Osteocyte (in vitro differentiated cells): Measurements from ENCODE around the genes KANSL1, NSF and NPEPPS.

DNA sequence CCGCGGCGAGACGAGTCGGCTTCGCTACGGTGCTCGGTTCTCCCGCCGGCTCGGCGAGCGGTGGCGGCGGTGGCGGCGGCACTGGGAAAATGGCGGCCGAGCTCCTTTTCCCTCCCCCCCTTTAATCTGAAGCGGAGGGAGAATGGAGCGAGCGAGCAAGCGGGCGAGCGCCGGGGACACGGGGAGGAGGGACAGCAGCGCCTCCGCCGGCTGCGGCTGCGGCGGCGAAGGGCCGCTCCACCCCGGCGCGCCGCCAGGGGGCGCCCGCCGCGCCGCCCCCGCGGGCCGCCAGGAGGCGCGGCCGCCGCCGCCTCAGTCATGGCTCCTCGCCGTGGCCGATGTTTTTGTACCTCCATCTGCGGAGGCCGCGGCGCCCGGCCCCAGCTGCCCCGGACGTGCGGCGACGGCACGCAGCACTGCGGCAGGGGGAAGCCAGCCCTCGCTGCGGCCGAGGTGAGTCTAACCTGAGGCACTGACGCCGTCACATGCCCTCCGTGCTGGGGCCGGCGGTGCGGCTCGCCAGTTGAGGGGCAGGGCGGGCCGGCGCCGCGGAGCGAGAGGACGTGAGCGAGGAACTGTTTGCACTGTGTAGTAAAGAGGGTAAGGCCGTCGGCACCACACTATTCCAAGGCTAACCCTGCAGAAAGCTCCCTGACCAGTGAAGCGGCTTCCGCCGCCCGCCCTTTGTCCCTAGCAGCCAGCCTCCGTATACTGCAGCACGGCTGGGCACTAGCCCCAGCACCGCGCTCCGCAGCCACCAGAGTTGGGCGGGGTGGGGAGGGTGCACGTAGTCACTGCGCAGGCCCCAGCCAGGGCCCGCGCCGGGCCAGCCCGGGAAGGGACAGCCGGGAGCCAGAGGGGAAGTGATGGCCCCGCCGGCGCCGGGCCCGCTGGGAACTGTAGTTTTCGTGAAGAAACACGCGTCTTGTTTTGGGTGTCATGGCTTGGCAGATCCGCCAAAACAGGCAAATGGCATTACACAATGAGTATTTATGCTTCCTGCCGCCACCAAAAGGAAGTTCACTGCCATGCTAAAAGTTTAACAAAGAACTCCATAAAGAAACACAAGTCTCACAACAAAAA is at the start of gene KANSL1:
Gene KANSL1, minus strand, starts transcription at position 144 of the 1,083 bp plus-strand sequence.
- PRO-cap, result bidirectional peak, plus-strand start at position 304 of the sequence, minus-strand start at position 144 of the sequence; bidirectional peak, plus-strand start at position 812 of the sequence, minus-strand start at position 710 of the sequence

- PRO-cap, result no peak
Measured at GRCh38 chr17:46194457-46194906, 1.3 kb upstream of the KANSL1 start.

GRCh38 chr17:46590391-46590732 is at the start of gene NSF:
Gene NSF (plus strand): TSS chr17:46590669.
- PRO-cap, result no peak

DNA sequence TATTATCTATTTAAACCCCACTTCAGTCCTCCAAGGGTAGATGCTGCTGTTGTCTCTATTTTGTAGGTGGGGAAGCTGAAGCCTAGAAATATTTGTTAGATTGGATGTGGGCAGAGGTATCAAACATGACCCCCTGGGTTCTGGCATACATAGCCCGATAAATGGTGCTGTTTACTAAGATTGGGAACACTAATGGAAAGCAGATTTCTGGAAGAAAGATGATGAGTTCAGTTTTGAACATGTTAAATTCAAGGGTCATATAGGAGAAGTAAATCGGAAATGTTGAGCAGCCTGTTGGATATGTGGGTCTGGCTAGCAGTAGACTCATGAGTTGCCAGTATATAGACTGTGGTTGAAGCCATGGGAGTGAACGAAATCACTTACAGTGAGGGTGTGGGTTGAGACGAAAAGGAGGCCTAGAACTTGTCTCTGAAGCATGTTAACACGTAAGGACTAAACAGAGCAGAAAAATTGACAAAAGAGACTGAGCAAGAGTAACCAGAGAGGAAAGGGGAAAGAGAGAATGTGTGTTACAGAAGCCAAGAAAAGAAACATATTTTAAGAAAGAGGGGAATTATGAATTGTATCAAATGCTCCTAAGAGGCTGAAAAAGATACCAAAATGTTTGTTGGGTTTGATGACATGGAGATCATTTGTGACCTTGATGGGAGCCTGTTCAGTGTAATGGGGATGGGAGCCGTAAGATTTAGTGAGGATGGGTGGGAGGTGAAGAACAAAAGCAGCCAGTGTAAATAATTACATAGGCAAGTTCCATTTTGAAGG is 106.0 kb downstream of the WNT3 start:
- PRO-cap, result no peak

GRCh38 chr17:46771688-46772641 is 46.5 kb downstream of the WNT3 start:
- PRO-cap, result bidirectional peak, plus-strand start at chr17:46771796, minus-strand start at chr17:46771783; bidirectional peak, plus-strand start at chr17:46771981, minus-strand start at chr17:46771893; unidirectional peak, minus-strand start at chr17:46772203

DNA sequence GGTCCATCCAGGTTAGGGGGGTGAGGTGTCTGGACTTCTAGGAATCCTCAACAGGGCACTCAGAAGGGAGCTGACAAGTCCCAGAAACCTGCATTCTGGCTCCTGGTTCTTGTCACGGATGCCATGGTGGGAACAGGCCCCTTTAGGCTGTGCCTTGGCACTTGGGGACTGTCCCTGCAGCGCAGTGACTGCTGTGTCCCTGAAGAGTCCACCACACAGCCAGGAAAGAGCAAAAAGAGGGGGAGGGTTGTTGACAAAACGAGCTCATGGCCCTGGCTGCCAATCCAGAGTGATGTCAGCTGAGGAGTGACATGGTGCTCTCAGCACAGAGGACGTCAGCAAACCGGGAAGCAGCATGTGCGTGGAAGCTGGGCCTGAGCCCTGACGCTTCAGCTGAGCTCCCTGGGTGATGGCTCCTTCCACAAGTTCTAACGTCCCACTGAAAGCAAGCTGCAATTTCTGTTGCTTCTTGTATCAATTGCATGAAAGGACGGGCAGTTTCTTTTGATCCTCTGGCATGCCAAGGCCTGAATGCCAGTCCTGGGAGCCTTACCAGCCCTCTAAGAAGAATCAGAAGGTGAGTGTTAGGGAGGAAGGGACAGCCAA is 14.5 kb upstream of the WNT3 start:
- PRO-cap, result no peak

DNA sequence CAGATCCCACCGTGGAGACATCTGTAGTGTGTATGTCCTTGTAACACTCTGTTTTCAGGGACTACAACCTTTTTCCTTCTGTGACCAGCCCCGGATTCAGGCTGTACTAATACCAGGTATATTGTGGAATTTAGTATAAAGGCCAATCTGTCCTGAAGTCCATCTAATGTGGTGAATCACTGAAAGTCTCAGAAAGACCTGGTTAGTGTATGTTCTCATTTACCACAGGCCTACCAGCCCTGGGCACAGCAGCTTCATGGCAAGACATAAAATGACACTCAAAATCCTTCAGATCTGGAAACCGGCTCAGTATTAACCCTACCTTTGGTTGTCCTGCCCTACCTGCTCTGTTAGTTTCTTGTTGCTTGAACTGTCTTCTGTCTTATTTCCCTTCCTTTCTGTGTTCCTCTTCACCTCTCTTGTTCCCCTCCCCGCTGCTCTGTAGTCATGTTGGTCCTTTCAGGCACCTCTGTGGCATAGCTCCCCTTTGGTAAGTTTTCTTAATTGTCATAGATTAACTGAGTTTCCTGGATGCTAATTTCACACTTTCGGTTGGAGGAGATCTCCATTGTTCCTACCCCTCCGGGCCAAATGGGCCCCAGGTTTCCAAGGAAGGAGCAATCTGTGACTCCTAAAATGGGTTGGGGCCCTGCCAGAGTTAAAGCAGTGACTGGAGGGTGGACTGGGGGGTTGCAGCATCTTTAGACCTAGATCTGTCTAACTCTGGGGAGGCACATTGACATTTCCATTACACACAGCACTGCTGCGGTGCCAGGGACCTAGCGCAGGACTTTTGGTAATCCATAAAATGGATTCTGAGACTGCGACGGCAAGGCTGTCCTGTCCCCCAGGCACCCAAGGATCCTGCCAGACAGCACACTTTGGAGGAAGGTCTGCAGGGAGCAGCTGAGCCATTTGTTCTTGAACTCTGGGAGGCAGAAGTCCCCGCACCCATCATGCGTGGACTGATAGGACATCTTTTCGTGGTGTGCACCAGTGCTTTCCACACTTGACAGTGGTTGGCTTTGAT is 17.1 kb downstream of the GOSR2 start:
- PRO-cap, result no peak

GRCh38 chr17:46984926-46985456 is 5.9 kb upstream of the RPRML start:
- PRO-cap, result no peak

DNA sequence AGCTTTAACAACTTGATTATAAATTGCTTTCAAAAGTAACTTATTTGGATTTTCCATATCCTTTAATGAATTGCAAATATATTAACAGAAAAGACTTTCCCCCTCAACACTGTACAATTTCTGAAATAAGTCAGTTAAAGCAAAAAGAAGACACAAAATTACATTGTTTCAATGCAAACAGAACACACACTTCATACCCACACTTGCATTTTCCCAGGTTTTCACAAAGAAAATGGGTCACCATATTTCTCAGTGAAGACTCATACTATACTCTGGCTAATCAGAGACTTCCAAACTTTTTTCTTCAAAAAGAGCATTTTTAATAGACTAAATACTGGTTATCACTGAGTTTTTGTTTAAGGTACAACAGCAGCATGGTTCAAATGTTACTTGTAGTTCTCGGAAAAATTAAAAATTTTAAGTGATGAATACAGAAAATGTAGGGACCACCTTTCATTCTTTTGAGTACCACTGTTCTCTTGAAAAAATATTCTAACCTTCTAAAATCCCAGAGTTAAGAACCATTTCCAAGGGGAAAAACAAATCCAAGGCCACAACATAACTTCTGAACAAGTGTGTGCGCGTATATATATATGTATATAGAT is 71.1 kb downstream of the CDC27 start:
- PRO-cap, result no peak

- PRO-cap, result no peak
Measured at GRCh38 chr17:47170136-47170740, 18.9 kb downstream of the CDC27 start.

DNA sequence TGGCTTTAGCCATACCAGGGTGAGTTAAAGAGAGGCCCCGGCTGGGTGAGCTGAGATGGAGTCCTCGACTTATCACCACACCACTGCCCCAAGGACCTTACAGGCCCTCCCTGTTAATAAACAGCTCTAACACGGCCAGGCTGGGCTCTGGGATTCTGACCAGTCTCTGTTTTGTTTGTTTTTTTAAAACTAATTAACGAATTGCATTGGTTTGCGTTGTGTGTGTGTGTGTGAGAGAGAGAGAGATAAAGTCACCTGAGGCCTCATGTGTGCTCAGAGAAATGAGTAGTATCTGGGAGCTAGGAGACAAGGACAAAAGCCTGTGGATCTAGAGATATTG is 14.3 kb downstream of the MYL4 start:
- PRO-cap, result no peak

GRCh38 chr17:47265770-47266755 is 12.4 kb downstream of the ITGB3 start:
- PRO-cap, result no peak

GRCh38 chr17:47417572-47417957 is 93.8 kb downstream of the EFCAB13 start:
- PRO-cap, result no peak

GRCh38 chr17:47502311-47502961 is 28.5 kb upstream of the NPEPPS start:
- PRO-cap, result bidirectional peak, plus-strand start at chr17:47502640, minus-strand start at chr17:47502397

GRCh38 chr17:47530799-47531845 is at the start of gene NPEPPS:
Gene NPEPPS (plus strand): TSS chr17:47531108.
- PRO-cap, result bidirectional peak, plus-strand start at chr17:47531191, minus-strand start at chr17:47530992

DNA sequence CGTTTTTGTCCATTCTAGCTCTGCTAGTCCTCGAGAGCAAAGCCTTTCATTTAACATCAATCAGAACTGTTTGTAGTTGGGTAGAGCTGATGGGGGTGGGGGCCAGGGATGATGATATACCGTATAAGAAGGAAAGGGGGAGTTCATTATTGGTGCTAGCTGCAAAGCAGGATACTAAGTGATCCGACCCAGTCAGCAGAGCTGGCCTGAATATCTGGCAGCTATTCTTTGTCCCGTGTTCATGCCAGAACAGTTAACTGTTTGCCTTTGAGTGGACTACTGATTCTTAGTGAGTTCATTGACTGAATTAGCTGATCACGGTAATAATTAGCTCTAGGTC is 5.2 kb downstream of the KPNB1 start:
- PRO-cap, result no peak

DNA sequence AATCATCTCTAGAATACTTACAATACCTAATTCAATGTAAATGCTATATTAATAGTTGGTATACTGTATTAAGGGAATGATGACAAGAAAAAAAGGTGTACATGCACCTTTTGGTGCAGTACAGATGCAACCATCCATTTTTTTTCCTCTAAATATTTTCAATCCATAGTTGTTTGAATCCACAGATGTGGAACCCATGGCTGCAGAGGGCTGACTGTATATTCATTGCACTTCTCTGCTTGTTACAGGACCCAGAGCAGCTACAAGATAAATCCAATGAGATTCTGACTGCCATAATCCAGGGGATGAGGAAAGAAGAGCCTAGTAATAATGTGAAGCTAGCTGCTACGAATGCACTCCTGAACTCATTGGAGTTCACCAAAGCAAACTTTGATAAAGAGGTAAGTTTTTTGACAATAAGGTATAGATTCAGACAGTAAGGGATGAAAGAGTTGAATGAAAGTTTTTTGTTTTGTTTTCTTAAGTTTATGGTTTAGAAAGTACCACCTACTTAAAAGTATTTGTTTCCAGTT is 8.6 kb downstream of the KPNB1 start:
- PRO-cap, result no peak

GRCh38 chr17:47682213-47683025 is 11.5 kb upstream of the TBKBP1 start:
- PRO-cap, result no peak

DNA sequence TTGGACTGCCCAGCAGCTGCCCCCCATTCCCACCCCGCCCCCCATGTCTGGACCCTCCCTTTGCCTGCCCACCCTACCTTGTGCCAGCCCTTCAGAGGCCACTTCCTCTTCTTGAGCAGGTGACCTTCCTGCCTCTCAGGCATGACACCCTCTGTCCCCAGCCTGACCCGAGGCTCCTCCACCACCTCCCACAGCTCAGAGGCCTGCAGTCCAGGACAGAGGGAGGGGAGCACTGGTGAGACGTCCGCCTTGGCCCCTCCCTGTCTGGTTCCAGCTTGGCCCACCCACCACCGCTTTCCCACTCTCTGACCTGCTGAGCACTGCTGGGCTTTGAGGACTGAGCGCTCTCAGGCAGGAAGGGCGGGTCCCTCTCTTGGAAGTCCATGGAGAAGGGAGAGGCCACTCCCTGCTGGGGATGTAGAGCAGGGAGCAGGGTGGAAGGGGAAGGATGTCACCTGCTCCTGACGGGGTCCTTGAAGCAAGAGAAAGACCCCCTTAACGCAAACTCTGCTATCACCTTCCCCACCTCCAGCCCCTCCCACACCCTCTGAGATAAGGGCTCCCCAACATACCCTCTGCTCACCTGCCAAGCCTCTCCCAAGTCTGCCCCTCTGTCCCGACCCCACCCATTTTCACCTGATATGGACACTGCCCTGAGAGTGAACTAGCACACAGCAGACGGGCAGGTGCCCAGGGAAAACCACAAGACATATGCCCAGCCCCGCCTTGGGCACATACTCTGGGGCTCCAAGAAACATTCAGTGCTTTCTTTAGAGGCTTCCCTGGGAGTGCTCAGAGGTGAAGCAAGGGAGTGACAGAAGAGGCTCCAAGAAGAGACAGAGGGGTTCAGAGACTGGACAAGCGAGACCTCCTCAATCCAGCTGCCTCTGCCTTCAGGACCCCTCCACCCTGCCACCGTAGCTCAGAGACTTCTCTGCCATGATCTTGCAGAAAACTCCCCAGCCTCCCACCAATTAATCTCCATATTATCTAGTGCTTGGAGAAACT is 1.4 kb downstream of the OSBPL7 start:
- PRO-cap, result no peak

- PRO-cap, result no peak
Measured at GRCh38 chr17:47829804-47830018, 1.6 kb downstream of the MRPL10 start.